ENCODE results near the genes KIF13A and NHLRC1.

GRCh38 chr6:17281794-17282851 is 962 bp downstream of the RBM24 start:
- PRO-cap: unidirectional peak, minus-strand start at chr6:17282353; unidirectional peak, minus-strand start at chr6:17282417

DNA sequence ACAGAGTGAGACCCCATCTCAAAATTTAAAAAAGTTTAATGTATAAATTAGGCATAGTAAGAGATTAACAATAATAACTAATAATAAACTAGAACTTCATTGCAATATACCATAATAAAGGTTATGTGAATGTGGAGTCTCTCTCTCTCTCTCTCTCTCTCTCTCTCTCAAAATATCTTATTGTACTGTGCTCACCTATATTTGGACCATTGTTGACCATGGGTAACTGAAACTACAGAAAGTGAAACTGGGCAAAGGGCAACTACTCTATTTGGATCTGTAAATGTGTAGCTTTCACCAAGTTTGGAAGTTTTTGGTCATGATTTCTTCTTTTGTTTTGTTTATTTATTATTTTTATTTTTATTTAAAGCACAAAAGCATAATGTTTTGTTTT is 12.0 kb downstream of the CAP2 start:
- PRO-cap: no peak

GRCh38 chr6:17473540-17474121 is 80.2 kb downstream of the CAP2 start:
- PRO-cap: no peak

DNA sequence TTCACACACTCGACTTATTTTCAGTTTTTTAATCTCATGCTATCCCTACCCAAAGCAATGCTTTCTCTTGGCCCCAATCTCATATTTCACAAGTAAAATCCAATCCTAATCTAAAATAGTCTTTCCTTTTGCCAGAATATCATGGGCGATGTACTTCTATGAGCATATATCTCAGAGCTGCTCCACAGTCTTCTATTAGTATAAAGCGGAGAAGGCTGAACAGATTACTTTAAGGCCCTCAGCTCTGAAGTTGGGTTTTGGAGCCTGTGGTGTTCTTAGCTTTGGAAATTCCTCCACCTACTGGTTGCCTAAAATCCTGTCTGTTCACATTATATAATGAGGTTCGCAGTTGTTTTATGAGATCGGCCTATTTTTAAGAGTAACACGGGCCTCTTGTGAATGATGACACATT is 16.0 kb upstream of the FAM8A1 start:
- PRO-cap: no peak

DNA sequence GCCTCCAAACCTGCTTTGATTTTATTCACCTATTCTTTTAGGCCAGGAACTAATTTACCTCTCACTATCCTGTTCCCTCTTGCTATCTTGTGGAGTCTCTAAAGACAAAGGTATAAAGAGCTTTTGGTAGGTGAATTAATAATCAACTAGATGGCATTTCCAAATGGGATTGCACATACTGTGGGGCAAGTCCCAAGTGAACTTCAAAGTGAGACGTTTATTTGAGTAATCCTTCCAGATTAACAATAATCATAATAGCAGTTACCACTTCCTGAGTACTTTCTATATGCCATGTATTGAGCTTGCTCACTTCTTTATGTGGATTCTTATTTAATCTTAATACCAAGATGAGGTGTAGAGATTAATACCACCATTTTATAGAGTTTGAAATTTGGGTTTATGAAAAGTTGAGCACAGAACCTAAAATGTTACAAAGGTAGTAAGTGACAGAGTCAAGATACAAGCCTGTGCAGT is 2.9 kb downstream of the FAM8A1 start:
- PRO-cap: no peak

DNA sequence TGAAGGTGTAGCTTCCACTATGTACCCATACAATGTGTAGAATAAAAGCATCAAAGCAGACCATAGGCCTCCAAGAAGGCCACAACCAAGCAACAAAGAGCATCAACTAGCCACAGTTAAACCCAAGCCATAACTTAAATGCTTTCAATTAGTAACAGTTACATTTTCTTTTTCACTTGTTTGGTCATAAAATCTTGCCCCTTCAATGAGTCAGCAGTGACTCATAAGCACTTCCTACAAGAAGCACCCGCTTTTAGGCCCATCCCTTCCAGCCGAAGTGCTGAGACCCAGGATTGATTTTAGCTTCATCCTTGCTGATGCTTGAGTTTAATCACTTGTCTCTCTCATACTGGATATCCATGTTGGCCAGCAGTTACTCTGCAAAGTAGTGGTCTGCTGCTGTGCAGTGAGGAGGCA is 8.3 kb upstream of the NUP153 start:
- PRO-cap: no peak

DNA sequence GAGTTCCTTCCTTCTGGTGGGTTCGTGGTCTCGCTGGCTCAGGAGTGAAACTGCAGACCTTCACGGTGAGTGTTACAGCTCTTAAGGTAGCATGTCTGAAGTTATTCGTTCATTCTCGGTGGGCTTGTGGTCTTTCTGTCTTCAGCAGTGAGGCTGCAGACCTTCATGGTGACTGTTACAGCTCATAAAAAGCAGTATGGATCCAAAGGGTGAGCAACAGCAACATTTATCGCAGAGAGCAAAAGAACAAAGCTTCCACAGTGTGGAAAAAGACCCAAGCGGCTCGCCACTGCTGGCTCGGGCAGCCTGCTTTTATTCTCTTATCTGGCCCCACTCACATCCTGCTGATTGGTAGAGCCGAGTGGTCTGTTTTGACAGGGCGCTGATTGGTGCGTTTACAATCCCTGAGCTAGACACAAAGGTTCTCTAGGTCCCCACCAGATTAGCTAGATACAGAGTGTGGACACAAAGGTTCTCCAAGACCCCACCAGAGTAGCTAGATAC is 37.7 kb upstream of the NUP153 start:
- PRO-cap: no peak

- PRO-cap: unidirectional peak, plus-strand start at chr6:17975268
These were observed 12.2 kb downstream of the KIF13A start for GRCh38 chr6:17975136-17975834.

DNA sequence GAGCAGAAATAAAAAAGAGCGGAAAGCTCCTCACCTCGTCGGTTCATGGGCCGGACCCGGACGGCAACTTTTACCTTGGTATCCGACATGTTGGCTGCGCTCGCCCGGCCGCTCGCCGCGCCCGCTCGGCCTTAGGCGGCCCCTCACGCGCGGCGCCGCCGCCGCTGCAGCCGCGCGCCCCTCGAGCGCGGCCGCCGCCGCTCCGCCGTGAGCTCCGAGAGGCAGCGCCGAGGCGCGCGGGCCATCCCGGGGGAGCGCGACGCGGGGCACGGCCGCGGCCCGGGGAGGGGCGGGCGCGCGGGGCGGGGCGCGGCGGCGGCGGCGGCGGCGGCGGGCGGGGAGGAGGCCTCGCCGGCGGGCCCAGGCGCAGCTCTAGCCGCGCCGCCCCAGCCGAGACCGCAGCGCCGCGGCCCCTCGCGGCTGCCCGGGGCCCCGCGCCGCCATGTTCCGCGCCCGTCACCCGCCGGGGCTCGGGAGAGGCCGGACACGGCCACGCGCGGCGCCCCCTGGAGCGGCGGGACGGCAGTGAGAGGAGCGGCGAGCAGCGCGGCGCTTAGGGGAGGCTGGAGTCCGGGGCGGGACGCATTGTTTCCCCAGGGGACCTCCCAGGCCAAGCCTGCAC is at the start of gene KIF13A:
Gene KIF13A, minus strand, starts transcription at position 261 of the 622 bp plus-strand sequence.
- PRO-cap: bidirectional peak, plus-strand start at position 389 of the sequence, minus-strand start at position 238 of the sequence

GRCh38 chr6:18022893-18023480 is 35.6 kb upstream of the KIF13A start:
- PRO-cap: no peak

DNA sequence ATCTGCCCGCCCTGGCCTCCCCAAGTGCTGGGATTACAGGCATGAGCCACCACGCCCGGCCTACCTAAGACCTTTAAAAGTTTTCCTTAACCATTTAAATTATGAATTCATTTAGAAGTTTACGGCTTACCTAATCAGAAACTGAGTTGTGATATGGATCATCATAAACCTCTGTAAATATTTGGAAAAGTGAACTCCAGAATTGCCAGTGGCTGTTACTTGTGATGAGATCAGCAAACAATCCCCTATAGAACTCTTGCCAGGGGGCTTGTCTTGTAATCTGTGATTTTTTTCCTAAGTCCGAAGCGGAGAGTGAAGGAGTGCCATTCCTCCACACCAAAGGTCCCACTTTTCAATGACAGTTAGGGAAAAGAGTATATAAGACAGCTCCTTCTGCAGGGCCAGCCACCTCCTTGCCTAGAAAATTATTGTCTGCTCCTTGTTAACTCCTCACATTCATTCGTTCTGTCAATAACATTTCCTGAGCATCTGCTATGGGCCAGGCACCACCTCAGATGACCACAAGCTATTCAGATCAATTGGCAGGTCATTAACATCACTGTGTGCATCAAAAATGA is 64.3 kb upstream of the KIF13A start:
- PRO-cap: unidirectional peak, plus-strand start at position 297 of the sequence

DNA sequence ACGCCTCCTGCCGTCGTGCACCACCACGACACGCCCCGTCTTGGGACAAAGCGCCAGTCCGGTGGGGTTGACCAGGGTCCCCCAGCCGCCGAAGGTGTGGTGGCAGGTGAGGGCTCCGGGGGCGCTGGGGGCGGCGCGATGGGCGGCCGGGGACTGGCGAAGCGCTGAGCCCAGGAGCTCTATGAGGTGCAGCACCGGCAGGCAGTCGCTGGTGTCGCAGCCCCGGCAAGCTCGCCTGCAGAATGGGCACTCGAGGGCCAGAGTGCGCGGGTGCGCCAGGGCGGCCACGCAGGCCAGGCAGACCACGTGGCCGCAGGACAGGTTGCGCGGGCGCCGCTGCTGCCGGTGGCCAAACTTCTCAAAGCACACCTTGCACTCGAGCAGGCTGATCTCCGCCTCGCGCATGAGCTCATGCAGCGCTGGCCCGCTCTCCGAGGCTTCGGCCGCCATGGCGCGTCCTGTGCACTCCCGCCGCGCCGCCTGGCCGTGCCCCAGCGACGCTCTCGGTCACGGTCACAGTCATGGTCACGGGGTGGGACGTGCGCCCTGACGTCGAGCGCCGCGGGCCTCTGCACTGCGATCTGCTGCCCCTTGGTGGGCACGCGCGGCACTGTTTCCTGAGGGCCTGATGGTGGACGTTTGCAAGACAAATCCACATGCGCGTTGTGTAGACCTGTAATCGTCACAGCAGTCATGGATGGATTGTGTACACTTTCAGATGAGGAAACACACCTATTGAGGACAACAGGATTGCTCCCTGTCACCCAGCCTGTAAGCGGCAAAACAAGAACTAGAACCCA is at the start of gene NHLRC1:
Gene NHLRC1, minus strand, starts transcription at position 521 of the 800 bp plus-strand sequence.
- PRO-cap: unidirectional peak, minus-strand start at position 488 of the sequence

DNA sequence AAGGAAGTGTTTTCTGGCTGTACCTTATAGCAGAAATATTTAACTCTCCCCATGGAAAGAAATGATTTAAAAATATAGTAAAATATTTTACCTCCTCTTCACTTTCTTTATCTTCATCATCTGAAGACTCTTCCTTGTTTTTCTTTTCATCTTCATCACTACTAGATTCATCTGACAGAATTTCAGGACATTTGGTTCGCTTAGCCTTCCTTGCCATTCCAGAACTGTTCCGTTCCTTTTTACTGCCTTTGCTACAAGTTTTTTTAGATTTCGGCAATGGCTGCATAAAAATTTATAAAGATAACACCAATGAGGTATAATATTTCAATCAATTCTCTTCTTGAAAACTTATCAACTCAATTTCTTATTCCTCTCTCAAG is 14.8 kb downstream of the DEK start:
- PRO-cap: no peak

DNA sequence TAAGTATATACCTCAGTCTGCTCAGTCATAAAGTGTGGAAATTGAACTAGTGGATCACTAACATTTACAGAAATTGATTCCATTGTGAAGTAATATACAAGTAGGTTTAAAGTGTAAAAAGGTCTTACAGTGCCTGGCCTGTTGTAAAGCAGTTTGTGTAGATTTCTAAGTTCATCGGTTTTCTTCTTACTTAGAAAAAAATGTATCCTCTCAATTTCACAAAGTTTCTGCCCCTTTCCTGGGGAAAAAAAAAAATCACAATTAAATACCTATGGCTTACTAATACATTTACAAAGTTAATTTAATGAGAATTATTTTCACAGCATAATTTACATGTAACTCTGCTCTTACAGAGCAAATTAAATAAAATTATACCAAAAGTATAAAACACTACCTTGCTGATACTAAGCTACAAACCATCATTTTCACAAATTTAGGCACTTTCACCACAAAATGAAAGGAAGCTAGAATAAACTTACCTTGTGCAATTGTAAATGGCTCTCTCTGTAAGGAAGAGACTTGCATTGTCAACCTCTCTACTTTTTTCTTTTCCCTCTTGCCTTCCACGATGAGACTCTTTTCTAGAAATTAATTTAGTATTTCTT is 6.4 kb downstream of the DEK start:
- PRO-cap: no peak

- PRO-cap: no peak
These were observed 12.8 kb upstream of the DEK start for GRCh38 chr6:18277124-18277589.

GRCh38 chr6:18330386-18331243 is 56.5 kb upstream of the RNF144B start:
- PRO-cap: no peak

GRCh38 chr6:18360229-18360563 is 27.0 kb upstream of the RNF144B start:
- PRO-cap: no peak

- PRO-cap: no peak
These were observed 533.8 kb upstream of the ID4 start for GRCh38 chr6:19303246-19303926.

DNA sequence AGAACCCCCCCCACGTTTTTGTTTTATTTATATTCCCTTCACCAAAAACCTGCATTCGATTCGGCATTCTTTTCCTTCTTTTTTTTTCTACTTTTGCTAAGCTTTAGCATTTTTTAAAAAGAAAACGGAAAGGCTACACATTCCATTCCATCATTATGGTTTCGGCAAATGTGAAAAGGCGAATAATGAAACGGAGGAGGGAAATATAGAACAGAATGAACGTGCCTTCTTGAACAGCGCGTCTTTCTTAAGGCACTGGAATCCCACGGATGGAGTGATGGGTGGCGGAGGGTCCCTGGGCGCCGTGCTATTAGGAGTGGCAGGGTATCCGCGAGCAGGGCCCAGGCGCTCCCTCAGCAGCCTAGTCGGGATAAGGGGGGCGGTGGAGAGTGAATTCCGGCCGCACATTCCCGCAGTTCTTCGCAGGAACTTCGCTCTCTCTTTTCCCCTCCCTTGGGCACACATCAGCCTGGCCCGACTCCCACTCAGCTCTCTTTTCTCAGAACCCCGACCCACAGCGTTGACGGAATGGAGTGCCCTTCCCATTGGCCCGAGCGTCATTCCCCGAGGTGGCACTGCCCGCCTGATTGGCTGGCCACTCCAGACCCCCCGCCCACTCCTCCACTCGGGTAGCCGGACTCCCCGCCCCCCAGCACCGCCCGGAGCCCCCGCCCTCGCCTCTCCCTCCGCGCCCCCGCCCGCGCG is 454 bp upstream of the ID4 start:
- PRO-cap: unidirectional peak, minus-strand start at position 367 of the sequence; bidirectional peak, plus-strand start outside the sequence, minus-strand start at position 493 of the sequence

- PRO-cap: no peak
These were observed 12.5 kb downstream of the ID4 start for GRCh38 chr6:19849545-19850264.

Measured in mucosa of descending colon (tissue), 1 donor.